Measurements from ENCODE around the gene FBLL1.

GRCh38 chr5:167945512-167946130 is 345.8 kb upstream of the WWC1 start:
- PRO-cap: unidirectional peak, minus-strand start at chr5:167945609

- PRO-cap: no peak
These were observed 39.0 kb downstream of the WWC1 start for GRCh38 chr5:168330313-168331002.

DNA sequence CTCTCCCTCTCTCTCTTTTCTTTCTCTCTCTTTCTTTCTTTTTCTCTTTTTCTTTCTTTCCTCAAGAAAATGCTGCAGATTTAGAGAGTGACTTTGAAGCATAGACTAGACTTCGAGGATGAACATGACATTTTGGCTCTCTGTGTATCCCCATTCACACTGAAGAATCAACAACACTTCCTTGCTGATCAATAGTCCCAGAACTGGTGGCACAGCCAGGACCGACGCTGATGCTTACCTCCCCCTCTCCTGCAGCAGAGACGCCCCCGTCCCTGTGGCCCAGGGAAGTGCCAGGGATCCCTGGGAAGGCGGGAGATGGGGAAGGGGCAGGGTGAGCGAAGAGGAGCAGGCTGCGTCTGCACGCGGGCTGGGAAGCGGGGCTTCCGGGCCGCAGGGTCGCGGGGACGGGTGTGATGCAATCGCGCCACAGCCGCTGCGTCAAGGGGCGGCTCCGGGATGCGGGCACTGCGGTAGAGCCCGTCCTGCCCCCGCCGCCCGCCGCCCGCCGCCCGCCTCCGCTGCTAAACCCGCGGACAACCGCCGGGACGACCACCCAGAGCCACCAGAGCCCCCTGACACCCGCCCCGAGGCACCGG is at the start of gene FBLL1:
TSS of gene FBLL1 (plus strand) at position 427 of the 596 bp plus-strand sequence.
- PRO-cap: no peak

DNA sequence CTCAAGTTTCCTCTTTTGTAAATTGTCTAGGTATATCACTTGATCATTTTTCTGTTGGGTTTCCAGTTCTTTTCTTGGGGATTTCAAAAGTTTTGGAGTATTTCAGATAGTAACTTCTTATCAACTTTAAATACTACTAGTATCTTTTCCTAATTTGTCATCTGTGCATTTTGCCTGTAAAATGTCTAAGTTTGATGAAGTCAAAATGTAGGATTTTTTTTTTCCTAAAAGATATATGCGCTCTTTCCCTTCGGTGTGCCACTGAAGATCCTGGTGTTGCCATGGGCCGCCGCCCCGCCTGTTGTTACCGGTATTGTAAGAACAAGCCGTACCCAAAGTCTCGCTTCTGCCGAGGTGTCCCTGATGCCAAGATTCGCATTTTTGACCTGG is 36.9 kb upstream of the PANK3 start:
- PRO-cap: no peak

- PRO-cap: no peak
These were observed 218.8 kb upstream of the PANK3 start for GRCh38 chr5:168798011-168798288.

DNA sequence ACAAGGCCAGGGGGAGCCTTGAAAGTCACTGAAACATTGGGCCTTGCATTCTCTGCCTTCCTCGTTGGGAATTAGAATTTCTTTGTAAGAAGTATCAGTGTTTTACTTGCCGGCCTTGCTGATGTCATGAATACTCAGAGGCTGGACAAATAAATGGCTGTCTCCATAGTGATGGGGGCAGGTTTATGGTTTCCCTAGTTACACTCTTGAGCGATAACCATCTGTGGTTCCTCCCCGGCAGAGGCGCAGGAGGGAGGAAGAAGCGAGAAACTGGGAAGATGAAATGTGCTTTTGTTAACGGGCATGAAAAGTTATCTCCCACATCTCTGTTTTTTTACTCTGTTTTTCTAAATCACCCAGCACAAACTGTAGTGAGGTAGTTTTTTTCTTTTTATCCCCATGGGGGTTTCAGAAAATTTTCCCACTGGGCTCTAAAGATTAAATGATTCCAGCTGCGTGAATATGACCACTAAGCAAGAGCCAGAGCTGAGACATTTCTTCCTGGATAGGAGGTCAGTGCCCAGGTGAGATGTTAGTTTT is 272.9 kb upstream of the PANK3 start:
- PRO-cap: unidirectional peak, minus-strand start at position 73 of the sequence

GRCh38 chr5:169027381-169027780 is 273.6 kb downstream of the SLIT3 start:
- PRO-cap: no peak

- PRO-cap: no peak
These were observed 18.0 kb downstream of the C5orf58 start for GRCh38 chr5:170250600-170251318.

GRCh38 chr5:170265589-170266156 is 31.9 kb downstream of the LCP2 start:
- PRO-cap: no peak

DNA sequence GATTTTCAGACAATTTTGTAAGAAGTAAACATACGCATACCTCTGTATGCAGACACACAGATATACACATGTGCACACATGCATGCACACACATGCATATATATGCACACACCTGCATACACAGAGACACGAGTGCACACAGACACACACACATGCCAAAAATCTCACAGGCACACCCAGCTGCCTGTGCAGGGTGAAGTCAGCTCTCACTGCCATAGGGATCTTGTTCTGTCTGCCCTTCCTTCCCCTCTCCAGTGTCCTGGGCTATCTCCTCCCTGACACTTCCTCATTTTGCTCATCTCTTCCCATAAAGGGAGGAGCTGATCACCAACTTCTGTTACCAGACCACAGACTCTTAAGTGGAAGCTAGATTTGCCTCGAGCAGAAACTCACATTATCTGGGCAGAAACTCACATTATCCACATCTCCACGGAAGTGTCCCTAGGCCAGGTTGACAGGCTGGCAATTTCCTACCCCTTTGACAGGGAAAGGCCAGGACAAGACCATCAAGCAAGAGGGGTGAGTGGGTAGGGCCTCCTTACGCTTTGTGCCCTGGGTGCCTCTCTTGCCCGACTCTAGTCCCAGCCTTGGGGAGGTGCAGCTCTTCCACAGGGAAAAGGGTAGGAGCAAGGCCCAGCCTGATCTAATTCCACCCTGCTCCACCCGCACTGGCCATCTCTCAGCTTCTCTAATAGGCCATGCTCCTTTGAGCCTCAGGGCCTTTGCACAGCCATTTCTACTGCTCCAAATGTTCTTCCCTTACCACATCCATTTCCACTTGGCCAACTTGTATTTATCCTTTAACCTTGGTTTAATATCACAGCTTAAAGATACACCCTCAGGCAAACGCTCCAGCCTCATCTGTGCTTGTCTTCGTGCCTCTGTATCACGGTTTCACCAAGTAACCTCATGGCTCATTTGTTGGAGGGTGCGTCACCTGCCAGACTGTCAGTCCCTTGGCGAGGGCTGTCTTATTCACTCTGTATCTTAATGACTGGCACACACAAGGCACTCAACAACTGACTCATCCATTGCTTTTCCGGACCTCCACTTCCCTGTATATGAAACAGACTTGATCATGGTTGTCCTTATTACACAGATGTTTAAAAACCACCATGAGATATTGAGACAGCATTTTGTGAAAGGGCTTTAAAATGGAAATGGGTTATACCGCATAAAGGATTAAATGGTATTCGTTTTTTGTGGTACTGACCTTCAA is 28.4 kb downstream of the LCP2 start:
- PRO-cap: no peak

DNA sequence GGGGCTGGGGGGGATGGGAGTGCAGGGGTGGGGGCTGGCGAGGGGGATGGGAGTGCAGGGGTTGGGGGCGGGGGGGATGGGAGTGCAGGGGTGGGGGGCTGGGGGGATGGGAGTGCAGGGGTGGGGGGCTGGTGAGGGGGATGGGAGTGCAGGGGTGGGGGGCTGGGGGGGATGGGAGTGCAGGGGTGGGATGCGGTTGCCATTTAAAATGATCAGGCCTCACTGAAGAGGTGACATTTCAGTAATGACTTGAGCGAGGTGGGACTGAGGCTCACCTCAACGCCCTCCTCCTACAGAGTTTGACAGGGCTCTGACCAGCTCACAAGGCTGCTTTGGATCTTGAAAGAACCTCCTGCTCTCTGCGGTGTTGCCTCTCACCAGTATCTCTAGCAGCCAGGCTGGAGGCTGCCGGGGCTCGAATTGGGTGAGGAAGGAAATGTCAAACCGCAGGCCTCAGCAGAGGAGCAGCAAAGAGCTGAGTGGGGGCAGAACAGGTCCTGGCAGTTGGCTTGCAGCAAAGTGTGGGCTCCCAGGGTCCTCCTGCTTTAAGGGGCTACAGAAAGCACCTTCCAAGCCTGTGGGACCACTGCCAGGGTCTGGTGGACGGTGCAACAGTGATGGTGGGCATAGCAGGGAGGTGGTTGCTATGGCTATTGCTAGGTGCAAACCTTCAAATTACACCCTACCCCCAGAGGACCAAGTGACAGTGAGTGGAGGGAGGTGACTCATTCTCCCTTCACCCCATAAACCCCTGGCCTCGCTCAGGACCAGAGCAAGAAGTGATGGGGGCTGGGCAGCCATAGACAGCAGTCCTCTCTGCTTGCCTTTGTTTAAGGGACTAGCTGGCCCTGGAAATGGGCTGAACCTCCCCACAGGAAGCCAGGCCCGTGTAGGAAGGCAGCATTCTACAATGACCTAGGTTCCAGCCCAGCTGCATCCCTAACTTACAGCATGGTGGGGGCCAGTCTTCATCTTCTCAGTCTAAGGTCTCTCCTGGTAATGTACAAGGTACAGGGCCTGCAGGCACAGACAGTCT is 18.9 kb downstream of the LCP2 start:
- PRO-cap: no peak

DNA sequence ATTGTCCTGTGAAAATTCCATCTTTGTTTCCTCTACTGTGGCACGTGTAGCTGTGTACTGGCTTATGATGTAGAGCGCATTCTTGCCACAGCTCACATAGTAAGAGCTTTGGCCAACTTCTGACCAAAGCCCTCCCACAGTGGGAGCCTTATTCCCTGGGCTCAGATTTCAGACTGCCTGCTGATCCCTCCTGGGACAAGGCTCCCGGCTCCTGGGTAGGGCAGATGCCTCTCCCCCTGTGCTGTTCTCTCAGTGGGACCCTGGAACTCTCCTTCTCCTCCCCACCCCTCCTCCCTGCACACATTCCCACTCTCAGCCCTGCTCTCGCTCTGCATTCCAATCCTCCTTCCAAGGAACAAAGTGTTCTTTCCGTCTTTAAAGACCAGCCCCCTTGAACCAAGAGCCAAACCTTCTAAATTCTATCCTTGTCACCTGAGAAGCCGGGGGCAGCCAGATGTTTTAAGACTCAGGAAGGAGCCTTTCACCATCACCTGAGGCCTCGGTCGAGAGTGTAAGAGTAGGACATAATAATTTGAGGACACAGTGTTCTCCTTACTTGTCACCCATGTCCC is 17.4 kb downstream of the LCP2 start:
- PRO-cap: no peak

DNA sequence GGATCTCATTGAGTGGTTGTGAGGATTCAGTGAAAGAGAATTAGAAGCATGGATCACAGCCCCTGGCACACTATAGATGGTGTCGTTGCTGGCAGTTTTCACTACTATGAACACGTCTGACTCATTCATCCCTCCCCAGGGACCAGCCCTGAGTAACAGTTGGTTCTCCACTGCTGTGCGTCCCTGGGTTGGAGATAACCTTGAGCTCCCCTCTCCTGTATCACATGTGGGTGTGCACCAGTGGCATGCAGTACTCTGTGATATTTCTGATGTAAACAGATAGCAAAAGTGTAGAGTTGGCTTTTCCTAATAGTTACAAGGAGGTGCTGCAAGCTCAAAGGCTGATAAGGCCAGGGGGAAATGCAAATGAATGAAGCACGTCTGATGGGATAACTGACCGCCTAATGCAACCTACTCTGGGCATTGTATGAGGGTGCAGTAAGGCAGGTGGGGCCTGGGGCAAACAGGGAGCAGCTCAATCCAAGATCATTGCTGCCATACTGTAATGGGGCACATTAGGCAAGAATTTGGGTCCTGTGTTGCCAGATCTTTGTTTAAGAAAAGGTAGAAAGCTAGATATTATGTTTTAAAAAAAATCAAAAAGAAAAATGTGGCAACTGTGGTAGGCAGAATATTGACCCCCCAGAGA is 8.9 kb upstream of the LCP2 start:
- PRO-cap: no peak

DNA sequence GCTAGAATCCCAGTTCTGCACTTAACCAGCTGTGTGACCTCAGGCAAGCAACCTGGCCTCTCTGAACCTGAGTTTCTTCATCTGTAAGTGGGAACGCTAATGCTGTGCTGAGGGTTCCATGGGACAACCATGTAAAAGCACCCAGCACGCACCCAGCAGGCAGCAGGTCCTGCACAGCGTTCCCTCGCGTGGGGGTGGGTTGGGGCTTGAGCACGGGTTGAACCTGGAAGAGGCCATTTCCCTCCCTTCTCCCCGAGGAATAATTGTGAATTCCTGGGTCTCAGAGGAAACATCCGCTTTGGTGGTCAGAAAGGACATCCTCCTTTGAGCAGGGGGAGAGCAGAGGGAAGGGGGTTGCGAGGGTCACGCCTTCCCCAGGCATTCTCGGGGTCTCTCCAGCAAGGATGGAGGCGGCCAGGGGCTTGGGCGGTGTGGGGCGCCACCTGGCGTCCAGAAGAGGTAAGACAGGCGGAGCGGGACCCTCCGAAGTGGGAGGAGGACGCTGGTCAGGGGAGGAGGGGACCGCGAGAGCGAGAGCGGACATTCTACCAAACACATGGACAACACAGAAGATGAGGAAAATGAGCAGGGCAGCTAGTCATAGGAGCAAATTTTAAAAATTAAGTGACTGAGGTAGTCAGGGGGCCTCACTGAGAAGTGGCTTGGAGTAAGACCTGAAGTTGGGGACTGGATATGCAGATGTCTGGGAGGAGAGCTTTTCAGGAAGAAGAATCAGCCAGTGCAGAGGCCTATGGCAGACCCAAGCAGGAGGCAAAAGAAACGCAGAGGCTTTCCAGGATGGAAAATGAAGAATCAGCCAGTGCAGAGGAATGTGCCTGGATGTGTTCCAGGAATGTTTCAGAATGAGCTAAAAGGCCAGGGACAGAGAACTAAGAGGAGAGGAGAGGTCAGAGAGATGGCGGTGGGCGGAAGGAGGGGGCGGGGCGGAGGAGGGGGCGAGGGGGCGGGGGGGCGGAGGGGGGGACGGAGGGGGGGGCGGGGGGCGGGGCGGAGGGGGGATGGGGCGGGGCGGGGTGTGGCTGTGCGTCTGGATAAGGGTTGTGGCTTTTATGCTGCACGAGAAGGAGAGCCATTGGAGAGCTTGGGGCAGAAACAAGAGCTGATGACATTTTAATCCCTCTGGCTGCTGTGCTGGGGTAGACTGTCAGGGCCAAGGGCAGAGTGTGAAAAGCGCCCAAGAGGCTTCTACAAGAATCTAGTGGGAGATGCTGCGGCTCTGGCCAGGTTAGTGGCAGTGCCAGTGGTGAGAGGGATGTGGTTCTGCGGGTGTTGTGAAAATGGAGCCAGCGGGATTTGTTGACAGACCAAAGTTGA is 129.4 kb downstream of the KCNIP1 start:
- PRO-cap: no peak

- PRO-cap: no peak
These were observed 31.1 kb upstream of the GABRP start for GRCh38 chr5:170752132-170753195.

GRCh38 chr5:171450304-171451596 is 31.3 kb downstream of the FGF18 start:
- PRO-cap: unidirectional peak, minus-strand start at chr5:171450880; unidirectional peak, minus-strand start at chr5:171451161

DNA sequence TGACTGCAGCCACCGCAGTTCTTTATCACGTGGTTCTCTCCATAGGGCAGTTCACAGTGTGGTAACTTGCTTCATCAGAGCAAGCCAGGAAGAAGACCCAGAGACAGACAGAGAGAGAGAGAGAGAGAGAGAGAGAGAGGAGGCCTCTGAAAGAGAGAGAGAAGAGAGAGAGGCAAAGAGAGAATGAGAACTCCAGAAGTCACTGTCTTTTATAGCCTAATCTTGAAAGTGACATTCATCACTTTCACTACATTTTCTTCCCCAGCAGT is 109.2 kb upstream of the SMIM23 start:
- PRO-cap: no peak

DNA sequence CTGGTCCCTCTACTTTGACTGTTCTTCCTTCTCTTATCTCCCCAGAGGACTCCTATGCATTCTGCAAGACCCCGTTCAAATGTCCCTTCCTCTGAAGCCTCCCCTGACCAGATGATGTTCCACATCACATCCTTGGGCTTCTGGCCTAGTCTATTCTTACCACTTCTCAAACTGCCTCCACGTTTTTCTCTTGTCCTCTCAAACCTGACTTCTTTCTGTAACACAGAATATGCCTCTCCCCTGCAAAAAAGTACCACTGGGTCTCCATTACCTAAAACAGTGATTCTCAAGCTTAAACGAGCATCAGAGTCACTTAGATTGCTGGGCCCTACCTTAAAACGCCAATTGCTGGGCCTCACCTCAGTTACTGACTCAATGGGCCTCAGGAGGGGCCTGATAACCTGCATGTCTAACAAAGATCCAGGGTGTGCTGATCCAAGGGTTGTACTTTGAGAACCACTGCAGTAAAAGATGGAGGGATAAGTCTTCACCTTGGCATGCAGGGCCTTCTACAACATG is 34.1 kb downstream of the STK10 start:
- PRO-cap: no peak

DNA sequence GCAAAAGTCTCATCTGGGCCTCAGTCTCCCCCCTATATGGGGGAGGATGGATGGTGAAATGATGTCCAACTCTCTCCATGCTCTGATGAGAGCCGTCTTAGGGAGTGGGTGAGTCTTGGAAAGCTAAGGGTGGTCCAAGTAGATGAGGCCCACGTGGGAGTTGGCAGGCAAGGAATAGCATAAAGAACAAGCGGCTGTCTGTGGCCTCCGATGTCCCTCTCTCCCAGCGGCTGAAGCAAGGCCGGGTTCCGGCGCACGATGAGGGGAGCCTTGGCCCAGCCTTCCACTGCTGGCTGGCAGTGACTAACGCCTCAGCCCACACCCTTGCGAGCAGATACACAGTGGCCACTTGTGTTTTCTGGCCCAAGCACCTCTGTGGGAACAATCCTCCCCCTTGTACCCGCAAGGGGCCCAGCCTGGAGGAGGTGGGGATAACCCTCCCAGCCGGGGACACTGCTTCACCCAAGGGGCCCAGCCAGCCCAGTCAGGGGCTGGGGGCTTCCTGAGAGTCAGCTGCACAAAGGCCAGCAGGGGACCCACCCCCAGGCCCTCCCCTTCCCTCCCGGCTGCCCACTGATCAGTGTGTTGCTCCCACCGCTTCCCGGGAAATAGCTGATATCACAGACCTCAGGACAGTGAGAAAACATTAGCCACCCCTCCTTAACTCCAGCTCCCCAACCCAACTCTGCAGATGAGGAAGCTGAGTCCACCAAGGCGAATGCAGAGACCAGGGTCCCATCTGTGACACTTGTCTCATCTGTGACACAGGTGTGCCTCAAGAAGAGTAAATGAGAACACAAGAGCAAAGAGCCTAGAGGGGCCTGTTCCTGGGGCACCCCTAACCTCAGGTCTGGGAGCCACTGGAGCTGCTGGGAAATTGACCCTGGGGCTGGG is 23.2 kb downstream of the STK10 start:
- PRO-cap: no peak

DNA sequence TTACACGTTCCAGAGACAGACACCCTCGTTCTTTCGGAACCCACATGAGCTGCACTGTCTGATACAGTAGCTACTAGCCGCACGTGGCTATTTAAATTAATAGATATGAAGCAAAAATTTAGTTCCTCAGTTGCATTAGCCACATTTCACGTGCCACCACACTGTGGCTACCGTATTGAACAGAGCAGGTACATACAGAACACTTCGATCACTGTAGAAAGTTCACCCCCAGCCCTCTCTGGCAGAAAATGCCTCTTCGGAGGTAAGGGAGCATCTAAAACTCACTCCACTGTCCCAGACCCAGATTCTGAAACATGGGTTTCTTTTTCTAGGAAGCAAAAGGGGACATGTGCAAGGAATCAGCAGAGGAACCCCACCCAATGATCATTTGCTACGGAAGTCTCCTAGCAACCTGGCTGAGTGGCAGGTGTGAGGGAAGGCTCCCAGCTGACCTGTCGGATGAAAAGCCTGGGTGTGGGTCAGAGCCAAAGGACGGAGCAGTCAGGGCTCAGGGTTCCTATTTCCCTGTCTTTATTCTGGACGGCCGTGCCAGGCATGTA is 20.3 kb downstream of the STK10 start:
- PRO-cap: no peak

All from mesothelial cell of epicardium (in vitro differentiated cells).